SJSA1 (cell line): Measurements from ENCODE around the genes TMEM39A and PLA1A.

DNA sequence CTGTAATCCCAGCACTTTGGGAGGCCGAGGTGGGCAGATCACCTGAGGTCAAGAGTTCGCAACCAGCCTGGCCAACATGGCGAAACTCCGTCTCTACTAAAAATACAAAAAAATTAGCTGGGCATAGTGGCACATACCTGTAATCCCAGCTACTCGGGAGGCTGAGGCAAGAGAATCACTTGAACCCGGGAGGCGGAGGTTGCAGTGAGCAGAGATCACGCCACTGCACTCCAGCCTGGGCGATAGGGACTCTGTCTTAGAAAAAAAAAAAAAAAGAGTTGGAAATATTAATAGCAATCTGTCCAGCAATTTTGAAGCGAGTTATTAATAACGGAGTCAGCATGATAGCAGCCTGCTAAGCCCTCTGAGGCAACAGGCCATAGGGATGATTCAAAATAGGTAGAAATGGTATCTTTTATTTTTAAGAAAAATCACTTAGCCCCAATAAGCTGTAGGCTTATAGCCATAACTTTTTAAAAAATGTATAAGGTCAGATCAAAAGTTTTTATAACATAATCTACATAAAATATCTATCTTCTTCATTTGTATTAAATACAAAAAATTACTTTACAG lies 37.1 kb downstream of the ZBTB20 start:
- RAMPAGE, long total RNA, result no peak

DNA sequence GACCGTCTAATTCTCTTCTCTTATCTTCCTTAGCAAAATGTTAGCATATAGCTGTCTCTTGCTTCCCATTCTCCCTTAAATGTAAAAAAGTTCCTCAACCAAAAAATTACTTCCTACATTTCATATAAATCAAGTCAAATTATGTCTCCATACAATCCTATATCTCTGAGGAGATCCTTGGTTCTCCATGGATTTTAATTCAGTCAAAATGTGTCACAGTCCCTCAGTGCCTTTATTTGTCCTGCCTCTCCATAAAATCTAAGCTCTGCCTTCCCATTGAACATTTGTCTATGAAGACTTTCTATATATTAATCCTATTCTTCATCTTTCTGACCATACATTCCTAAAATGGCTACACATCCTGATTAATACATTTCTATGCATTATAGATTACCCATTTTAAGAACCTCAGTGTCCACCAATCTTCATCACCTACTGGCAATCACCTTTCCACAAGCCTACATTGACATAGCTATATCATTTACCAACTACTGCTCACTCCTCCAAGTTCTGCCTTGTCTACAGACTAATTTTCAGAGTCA lies 24.6 kb downstream of the ZBTB20 start:
- RAMPAGE, long total RNA, result no peak

DNA sequence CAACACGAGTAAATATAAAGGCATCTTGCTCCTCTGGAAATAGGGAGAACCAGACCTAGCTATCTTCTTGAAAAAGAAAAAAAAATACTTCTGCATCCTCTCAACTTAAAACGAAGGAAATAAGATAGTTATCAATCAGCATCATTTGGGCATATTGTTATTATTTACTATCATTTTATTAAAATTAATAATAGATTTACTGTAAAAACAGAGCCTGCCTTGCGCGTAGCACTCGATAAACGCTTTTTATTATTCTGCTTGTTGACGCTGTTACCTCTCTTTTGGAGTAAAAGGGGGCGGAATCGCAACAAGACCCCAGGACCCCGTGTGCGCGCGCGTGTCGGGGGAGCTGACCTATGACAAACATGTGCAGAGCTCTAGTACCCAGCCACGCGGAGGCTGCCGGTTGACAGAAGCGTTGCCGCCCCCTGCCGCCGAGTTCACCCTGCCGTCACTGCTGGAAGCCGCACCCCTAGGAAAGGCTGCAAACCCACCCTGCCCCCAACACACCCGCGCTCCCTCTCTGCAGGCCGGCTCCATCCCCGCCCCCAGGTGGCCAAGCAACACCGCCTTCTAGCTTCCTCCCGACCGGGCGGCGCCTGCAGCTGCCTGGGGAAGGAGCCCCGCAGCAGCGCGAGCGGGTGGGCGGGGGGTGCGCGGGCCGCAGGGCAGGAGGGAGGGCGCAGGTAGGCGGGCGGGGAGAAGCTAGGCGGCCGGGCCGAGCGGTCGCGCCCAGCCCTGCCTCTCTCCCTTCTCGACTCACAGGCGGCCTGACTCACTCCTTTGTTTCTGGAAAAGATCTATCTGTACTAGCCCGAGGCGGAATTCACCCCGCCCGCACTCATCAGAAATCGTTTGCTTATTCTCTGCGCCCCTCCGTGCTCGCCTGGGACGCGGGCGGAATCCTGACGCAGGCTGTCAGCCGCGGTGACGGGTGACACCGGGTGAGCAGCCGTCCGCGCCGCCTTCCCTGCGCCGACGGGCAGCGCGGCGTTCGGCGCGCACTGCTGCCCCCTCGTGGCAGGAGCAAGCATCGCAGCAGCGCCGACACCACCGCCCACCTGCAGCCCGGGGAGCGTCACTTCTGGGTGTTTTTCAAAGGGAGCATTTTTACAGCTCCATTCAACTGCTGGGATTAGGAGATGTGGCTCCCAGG lies 160.7 kb downstream of the GAP43 start:
- RAMPAGE, long total RNA, result no peak

DNA sequence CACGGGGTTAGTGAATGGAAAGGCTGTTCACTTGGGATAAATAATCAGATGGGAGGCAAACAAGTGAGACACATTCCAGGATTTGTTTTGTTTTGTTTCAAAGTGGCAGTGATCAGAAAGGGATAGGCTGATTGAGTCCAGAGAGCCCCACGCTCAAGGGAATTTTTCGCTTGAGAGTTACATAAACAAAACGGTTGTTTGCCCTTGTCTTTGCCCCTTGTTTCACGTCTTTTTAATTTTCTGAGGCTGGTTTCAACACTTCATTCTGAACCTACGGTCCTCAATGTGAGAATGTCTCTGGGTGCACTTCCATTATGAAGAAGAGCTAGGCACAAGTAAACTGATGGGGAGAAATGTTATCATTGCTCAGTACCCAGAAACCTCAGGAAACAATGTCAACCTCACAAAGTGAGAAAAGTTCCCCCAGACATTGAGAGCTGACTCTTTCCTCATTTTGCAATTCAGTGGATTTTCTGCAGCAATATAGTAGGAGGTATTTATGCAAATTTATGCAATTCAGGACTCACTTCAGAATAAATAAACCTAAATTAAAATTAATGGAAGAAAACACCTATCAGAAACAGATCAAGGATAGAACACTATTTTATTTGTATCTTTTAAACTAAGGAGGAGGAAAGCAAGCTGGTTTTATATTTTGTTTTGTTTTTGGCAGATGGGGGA lies 208.0 kb downstream of the GAP43 start:
- RAMPAGE, long total RNA, result no peak

DNA sequence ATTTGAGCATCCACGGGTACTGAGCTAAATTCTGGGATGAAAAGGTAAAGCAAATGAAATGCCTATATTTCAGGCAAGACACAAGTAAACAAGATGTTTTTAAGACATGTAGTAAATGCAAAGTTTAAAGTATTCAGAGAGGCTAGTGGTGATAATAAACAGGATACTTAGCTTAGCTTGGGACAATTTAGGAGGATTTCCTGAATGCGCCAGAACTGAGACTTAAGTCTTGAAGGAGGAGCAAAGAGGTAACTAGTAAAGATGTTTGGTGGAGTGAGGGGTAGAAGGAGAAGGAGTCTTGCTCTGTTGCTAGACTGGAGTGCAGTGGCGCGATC lies 11.0 kb downstream of the LSAMP start:
- RAMPAGE, long total RNA, result no peak

DNA sequence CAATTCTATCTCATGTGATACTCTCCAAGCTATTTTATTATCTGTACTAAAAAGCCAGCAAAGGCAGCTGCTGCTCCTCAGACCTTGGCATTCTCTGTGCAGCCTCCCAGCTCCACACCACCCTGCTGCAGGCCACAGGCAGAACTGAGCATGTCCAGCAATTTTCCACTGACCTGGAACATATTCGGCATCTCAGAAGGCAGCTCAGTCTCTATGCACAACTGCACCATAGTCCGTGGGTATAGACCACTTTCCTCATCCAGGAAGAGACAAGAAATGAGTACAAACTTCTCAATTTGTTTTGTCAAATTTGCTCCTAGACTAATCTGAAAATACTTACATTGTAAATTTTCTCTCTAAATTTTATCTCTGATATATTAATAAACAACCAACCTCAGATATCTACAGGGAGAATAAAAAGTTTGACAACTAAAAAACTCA lies 1161.3 kb downstream of the IGSF11 start:
- RAMPAGE, long total RNA, result no peak

GRCh38 chr3:119045104-119045768 lies 10.6 kb upstream of the IGSF11 start:
- RAMPAGE, long total RNA, result no peak

DNA sequence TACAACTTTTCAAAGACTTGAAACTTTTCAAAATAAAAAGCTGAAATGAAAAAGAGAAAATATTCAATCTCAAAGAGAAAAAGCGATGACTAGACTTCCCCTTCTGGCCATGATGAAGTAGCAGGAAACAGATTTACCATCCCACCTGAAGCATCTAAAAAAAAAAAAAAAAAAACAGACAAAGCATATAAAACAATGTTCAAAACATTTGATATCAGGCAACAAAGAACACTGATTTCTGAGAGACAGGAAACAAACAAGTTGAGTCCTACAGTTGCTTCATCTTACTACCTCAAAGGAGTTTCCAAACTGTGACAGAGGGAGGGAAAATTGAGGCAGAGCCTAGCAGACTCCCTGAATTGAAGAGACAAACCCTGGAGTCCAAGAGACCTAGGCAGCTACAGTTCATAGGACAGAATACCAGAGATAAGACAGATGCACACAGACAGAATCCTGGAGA lies 20.0 kb upstream of the B4GALT4 start:
- RAMPAGE, long total RNA, result no peak

GRCh38 chr3:119294912-119295778 lies 962 bp downstream of the ARHGAP31 start:
- RAMPAGE, long total RNA, result no peak

DNA sequence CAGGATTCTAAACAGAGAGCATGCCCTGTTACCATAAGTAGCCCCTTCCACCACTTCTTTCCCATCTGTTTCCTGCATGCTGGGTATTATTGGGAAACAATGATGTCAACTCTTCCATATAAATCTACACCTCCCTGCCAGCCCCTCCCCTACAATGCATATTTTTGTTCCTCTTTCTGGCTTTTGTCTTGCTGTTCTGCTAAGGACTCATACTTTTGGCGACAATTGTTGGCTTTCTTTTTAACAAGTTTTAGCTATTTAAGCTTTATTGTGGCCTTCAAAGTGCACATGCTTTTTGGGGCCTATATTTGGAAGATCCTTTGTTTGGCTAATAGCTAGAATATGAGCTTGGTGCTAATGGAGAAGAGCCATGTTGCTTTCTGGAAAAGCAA lies 11.2 kb downstream of the ARHGAP31 start:
- RAMPAGE, long total RNA, result no peak

DNA sequence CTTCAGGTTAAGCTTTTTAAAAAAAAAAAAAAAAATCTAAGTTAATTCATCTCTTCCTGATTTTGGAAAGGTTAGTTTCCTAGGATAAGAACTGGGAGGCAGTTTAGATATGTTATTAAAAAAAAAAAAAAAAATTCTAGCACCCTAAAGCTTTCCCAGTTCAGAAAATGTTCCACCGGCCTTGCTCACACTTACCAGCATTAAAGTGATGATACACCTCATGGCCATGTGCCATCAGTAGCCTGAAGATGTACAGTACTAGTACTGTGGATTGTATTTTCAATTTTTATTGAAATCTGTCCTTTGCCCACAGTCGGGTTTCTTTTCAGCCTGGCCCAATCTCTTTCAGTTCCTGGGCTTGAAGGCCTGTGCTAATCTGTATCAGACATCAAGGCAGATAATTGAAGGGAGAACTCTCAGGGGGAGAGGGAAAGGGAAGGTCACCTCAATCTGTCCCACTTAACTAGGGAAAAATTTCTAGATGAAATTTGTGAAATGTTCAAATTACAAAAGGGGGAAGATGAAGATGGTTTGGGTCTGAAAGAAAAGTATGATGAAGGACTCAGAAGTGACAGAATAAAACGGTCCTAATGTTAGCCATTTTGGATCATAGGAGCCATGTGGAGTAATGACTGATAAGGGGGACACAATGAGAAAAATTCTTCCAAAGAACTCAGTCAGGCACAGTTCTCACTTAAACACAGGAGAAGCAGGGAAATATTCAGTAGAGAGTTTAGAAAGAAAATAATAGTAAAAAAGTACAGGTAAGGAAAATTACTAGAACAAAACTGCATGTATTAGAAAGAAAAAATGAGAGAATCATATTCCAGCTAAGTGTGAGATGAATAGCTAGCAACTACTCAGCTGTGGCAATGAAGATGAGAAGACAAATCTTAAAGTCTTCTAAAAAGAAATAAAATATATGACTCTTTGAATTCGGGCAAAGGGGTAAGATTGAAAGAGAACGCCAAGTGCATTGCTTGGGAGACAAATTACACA lies 27.6 kb downstream of the TMEM39A start:
- RAMPAGE, long total RNA, result no peak

GRCh38 chr3:119463122-119464130 lies at the start of gene TMEM39A:
TMEM39A (minus strand) TSS chr3:119463615.
- RAMPAGE, long total RNA, result no peak

DNA sequence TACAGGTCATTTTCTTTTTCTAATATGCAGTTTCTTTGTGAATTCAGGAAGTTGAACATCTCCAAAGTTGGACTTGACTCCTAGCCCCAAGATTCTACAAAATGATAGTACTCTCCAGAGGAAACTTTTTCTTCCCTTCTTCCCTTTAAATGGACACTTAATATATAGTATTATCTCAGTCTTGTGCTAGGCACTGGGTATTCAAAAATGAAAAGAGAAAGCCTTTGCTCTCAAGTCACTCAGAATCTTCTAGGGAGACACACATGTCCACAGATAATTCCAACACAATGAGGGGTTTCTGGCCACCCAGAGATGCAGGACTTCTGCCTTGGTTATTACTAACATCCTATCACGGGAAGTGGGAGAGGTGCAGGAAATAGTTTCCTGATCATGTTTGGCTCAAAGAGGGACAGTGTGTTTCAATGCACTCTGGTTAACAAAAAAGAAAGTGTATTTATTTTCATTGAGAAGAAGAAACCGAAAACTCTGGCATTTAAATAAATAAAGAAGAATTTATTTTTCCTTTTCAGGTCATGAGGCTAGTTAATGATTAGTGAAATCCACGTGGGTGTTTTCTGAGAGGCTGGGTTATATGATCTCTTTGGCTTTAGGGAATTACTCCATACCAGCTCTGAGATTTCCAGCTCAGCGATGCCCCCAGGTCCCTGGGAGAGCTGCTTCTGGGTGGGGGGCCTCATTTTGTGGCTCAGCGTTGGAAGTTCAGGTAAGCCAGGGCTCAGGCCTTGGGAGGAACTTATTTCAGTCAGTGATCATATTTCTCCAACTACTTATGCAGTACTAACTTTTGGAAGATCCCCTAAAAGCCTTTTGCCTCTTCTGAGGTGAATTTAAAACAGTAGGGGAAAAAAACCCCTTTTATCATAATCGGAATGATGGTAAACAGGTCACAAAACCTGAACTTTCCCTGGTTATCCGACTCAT lies at the start of gene PLA1A:
TSS of gene PLA1A (plus strand) at position 623 of the 942 bp plus-strand sequence.
- RAMPAGE, long total RNA, result no peak

DNA sequence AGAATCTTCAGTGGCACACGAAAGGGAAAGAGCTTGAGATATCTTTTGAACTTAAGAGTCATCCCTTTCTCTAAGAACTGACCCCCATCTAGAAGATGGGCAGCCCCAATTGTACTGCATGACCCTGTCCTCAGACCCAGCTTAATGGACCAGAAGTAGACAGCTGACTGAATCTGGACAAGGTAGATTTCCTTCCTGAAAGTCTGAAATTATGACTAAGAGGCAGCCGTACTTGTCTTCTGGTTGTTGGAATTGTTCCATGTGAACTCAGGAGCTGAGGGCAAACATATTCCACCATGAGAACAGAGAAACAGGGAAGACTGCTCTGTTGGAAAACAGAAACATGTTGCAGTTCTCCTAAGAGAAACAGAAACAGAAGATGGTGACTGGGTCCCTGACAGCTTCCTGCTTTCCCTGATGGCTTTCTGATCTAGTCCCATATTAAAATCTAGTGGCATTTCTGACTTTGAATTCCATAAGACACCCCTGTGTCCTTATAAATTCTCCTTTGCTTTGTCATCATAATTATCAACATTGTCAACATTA lies 24.2 kb downstream of the POPDC2 start:
- RAMPAGE, long total RNA, result no peak

DNA sequence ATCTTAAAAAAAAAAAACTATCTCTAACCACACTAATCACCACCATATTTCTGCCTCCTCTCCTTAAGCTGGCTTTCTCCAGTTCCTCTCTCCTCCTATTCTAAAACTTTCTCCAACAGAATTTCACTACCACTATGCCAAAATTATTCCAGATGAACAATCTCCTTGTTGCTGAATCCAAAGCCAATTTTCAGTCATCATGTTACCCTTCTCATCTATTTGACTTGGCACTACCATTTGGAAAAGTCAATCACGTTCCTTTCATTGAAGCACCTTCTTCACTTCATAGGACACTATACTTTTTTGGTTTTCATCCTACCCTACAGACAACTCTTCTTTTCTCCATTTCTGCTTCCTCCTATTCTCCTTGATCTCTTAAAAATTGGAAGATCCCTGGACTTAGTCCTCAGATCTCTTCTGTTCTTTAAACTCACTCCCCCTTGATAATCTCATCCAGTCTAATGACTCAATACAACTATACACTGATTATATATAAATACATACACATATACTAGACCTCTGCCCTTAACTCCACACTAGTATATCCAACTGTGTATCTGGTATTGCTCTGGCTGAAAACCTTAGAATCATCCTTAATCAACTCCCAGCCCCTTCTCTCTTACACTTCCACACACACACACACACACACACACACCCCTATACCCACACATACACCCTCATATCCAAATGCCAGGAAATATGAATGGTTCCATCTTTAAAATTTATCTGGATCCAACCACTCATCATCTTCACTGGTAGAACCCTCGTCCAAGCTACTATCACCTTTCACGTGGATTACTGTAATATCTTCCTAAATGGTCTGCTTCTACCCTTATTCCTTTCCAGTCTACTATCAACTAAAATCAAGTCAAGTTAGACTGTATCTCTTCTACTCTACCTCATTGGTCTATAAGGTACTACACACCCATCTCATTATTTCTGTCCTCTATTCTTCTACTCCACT lies 144.1 kb downstream of the NR1I2 start:
- RAMPAGE, long total RNA, result no peak

DNA sequence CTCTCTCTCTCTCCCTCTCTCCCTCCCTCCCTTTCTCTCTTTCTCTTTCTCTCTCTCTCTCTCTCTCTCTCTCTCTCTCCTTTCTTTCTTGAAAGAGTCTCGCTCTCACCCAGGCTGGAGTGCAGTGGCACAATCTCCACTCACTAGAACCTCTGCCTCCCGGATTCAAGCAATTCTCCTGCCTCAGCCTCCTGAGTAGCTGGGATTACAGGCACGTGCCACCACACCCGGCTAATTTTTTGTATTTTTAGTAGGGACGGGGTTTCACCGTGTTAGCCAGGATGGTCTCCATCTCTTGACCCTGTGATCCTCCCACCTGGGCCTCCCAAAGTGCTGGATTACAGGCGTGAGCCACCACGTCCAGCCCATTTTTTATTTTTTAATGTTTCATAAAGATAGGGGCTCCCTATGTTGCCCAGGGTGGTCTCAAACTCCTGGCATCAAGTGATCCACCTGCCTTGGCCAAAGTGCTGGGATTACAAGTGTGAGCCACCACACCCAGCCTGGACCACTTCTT lies 126.4 kb downstream of the GSK3B start:
- RAMPAGE, long total RNA, result no peak

DNA sequence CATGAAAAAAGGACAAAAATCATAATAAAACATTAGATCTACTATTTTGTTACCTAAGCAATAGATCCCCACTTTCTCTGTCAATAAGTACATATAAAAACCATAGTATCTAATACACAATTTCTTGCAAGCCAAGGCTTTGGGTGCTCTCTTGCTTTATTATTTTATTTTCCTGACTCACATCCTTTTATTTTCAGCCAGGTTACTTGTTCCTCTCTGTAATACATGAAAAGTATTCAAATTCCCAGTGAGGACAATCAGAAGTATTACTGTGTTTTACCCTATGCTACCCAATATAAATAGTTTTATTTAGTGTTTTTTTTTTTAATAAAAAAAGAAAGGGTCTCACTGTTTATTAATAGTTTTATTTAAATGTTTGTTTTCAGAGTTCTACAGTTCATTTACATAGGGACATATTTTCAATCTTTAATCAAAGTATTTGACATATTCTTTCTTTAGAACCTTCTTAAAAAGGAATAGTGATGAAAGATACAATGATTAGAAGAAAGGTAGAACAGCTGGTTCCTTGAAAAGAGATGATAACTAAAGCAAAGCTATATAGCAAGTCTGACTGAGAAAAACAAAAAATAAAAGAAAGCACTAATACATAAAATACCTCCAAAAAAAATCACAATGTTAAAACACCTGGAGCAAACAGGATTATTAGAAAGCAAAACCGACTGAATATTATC lies 97.8 kb downstream of the GSK3B start:
- RAMPAGE, long total RNA, result no peak

DNA sequence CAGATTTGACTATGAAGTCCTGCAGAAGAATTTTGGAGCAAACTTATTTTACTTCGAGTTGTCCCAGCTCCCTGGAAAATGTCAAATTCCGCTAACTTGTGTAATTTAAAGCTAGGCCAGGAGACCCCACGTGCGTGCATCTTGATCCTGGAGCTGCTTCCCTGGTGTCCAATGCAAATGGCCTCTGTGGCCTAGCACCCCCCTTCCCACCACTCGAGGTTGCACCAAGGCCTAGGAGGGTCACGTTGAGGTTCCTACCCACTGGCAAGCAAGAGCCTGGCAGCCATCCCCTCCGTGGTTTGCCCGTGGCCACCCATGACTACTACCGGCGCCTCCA lies 38.6 kb upstream of the LRRC58 start:
- RAMPAGE, long total RNA, result no peak

DNA sequence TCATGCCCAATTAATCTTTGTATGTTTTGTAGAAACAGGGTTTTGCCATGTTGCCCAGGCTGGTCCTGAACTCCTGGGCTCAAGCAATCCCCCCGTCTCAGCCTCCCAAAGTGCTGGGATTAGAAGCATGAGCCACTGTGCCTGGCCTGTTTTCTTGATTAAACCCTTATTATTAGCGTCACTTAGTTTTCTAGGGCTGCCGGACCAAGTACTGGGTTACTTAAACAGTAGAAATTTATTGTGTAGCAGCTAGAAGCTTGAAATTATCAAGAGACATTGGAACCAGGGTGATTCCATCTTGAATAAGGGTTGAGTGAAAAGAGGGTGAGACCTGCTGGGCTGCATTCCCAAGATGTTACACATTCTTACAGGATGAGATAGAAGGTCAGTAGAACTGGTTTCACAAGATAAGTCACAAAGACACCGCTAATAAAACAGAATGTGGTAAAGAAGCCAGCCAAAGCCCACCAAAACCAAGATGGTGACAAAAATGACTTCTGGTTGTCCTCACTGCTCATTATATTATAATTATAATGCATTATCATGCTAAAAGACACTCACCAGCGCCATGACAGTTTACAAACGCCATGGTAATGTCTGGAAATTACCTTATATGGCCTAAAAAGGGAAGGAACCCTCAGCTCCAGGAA lies 18.7 kb upstream of the FSTL1 start:
- RAMPAGE, long total RNA, result no peak

DNA sequence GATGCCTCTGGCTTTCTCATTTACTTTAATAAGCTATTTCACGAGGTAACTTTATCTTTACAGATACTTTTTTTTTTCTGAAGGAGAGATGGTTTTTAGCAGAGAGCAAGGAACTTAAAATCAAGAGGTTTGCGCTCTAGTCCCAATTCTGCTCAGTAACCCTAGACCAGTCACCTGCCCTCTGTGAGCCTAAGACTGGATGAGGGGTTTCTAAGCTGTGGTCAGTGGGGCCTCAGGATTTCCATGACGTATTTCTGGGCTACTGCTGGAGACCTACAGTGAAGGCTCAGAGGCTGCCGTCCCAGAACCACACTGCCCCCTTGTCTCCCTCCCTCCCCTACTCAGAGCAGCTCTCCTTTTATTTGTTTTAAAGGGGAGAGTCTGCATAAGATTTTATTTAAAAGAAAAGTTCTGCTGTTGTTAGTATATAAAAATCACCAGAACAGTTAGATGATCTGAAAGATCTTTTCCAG lies 28.8 kb upstream of the NDUFB4 start:
- RAMPAGE, long total RNA, result no peak